HepG2 (cell line): ENCODE measurements around a stretch of chr20.

DNA sequence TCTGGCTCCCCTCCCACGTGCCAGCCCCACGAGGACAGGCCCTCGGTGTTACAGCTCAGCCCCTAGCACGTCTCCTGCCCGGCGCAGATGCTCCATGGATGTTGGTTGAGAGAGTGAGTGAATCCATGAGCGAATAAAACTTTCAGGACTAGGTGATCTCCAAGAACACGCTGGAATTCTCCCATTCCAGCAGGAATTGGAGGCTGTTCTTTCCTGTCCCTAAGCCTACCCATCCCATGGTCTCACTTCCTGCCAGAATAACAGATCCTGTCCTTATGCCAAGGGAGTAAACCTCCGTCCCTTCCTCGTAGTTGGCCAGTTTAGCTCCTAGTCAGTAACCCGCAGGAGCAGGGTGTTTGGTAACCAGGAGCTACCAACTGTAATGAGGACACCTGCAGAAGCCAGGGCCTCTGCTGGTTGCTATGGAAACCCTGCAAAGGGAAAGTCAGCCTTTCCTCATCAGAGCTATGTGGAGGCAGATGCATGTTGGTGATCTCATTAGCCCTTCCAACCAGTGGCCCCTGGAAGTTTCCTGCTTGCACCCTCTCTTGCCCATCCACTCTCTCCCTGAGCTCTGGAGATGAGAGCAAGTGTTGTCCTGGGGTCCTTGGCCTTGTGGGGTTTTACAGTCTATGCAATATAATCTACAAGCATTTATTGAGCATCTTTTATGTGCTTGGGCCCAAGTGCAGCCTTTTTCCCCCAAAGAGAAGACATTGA, 368.2 kb upstream of the SULF2 start:
- RRBS, 2 experiments = no CpG with 5 or more reads among the region's 11 CpGs
CAGE:
- cytosol, long polyA minus RNA = no peak
- cytosol, long polyA plus RNA = no peak
- long polyA plus RNA = no peak
- nucleus, long polyA minus RNA = no peak
- nucleus, long polyA plus RNA = no peak

- RRBS, 2 experiments = no CpG with 5 or more reads among the region's 7 CpGs
CAGE:
- cytosol, long polyA minus RNA = no peak
- cytosol, long polyA plus RNA = no peak
- long polyA plus RNA = no peak
- nucleus, long polyA minus RNA = no peak
- nucleus, long polyA plus RNA = no peak
These were observed 462.5 kb upstream of the SULF2 start for GRCh38 chr20:48247786-48248227.

- RRBS, 2 experiments = no CpG with 5 or more reads among the region's 8 CpGs
CAGE:
- cytosol, long polyA minus RNA = no peak
- cytosol, long polyA plus RNA = no peak
- long polyA plus RNA = no peak
- nucleus, long polyA minus RNA = no peak
- nucleus, long polyA plus RNA = no peak
These were observed 363.8 kb downstream of the PREX1 start for GRCh38 chr20:48463886-48464442.

GRCh38 chr20:48647415-48648195, 180.2 kb downstream of the PREX1 start:
- RRBS, 2 experiments = no CpG with 5 or more reads among the region's 8 CpGs
CAGE:
- cytosol, long polyA minus RNA = no peak
- cytosol, long polyA plus RNA = no peak
- long polyA plus RNA = no peak
- nucleus, long polyA minus RNA = no peak
- nucleus, long polyA plus RNA = no peak

DNA sequence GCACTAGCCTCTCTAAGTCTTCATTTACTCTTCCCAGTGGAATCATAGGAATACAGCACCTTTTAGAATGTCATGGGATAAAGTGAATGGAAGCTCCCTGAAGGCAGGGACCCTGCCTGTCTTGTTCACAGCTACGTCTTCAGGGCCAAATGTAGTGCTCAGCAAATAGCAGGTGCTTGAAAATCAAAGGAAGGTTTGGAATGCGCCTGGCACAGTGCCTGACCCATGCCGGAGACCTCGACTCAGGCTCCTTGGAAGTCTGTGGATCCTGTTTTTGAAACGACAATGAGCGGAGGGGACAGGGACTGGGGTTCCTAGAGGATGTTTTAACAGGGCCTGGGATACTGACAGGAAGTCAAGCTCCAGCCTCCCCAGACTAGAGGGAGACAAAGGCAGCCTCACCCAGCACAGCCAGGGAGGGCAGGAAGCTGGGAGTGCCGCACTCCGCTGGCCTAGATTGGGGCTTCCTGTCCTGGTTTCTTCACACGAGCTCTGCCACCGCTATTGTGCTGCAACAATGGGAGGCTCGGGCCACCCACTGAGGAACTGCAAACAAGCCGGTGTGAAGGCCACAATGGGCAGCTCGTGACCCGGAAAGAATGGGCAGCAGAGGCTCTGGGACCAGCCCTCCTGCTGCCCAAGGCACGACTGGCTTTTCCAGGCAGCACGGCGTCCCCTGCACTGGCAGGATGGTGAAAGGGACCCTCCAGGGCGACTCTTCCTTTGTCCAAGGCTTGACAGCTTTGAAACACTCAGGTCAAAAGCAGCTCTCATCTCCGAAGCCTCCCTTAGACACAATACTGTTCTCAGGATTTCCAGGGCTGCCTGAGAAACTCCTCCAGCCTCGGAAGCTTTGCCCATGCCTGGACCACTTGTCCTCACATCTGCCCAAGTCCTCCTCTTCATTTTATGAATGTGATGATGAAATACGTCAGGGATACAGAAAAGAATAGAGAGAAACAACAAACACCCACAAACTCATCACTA, 76.6 kb downstream of the PREX1 start:
- RRBS, 2 experiments = no CpG with 5 or more reads among the region's 21 CpGs
CAGE:
- cytosol, long polyA minus RNA = no peak
- cytosol, long polyA plus RNA = no peak
- long polyA plus RNA = no peak
- nucleus, long polyA minus RNA = no peak
- nucleus, long polyA plus RNA = no peak

GRCh38 chr20:48920983-48921104, 667 bp upstream of the ARFGEF2 start:
- RRBS, 2 experiments = 4 to 6% methylated on average over 1 of the region's 4 CpGs
CAGE:
- cytosol, long polyA minus RNA = no peak
- cytosol, long polyA plus RNA = no peak
- long polyA plus RNA = no peak
- nucleus, long polyA minus RNA = no peak
- nucleus, long polyA plus RNA = no peak

DNA sequence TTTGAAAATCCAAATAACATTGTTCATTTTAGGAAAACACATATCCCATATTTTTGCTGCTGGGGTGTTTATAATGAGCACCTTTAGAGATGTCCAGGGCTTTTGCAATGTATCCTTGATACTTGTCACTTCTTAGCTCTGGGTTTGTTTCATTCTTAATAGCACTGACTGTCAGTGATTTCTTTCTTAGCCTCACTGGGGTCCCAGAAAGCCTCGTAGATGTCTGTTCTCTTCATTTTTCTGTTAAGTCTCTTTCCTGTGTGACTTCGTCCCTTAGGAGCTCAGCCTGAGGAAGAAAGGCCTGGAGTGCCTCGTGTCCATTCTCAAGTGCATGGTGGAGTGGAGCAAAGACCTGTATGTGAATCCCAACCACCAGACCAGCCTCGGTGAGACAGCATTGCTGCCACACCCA, 53.0 kb downstream of the ARFGEF2 start:
- RRBS, 2 experiments = no CpG with 5 or more reads among the region's 4 CpGs
CAGE:
- cytosol, long polyA minus RNA = no peak
- cytosol, long polyA plus RNA = no peak
- long polyA plus RNA = no peak
- nucleus, long polyA minus RNA = no peak
- nucleus, long polyA plus RNA = no peak

- RRBS, 2 experiments = 100% methylated on average over 2 of the region's 15 CpGs; no CpG with 5 or more reads in 1 of the 2 experiments
CAGE:
- cytosol, long polyA minus RNA = no peak
- cytosol, long polyA plus RNA = no peak
- long polyA plus RNA = no peak
- nucleus, long polyA minus RNA = no peak
- nucleus, long polyA plus RNA = no peak
These were observed 68.2 kb downstream of the CSE1L start for GRCh38 chr20:49114153-49114852.

GRCh38 chr20:49283975-49284142, 6.0 kb upstream of the ZNFX1 start:
CAGE:
- cytosol, long polyA minus RNA = no peak
- cytosol, long polyA plus RNA = no peak
- long polyA plus RNA = no peak
- nucleus, long polyA minus RNA = start-site peak on the plus strand at chr20:49284018-49284022, 17 reads
- nucleus, long polyA plus RNA = no peak

DNA sequence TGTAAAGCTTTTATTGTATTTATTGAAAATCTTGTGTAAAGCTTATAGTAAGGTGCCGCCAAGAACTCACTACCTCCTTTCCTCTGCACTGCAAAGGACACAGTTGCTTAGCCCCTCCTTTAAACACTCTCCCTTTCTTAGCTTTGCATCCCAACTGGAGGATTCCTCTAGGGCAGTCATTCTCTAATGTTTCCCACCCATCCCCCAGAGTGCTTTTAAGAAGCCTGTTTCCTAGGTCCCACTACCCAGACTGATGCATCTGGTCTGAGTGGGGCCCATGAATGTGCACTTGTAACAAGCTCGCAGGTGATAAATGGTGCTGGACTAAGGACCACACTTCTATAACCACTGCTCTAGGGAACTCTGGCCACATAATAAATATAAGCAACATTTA, 55.2 kb downstream of the B4GALT5 start:
- RRBS, 2 experiments = no CpG with 5 or more reads among the region's 2 CpGs
CAGE:
- cytosol, long polyA minus RNA = no peak
- cytosol, long polyA plus RNA = no peak
- long polyA plus RNA = no peak
- nucleus, long polyA minus RNA = no peak
- nucleus, long polyA plus RNA = no peak

DNA sequence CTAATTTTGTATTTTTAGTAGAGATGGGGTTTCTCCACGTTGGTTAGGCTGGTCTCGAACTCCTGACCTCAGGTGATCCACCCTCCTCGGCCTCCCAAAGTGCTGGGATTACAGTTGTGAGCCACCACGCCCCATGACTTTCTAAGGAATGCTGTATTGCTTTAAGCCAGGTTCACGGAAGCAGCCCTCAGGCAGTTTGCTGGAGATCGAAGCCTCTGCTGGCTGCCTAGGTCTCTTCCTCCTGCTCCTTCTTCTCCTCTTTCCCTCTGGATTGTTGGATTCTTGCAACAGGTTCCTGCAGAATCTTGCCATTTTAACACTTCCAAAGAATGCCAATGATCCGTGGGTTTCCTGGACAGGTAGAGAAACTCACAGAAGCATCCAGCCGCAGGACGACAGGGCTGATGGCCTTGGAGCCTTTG, 29.3 kb upstream of the B4GALT5 start:
- RRBS, 2 experiments = no CpG with 5 or more reads among the region's 9 CpGs
CAGE:
- cytosol, long polyA minus RNA = no peak
- cytosol, long polyA plus RNA = no peak
- long polyA plus RNA = no peak
- nucleus, long polyA minus RNA = no peak
- nucleus, long polyA plus RNA = no peak

DNA sequence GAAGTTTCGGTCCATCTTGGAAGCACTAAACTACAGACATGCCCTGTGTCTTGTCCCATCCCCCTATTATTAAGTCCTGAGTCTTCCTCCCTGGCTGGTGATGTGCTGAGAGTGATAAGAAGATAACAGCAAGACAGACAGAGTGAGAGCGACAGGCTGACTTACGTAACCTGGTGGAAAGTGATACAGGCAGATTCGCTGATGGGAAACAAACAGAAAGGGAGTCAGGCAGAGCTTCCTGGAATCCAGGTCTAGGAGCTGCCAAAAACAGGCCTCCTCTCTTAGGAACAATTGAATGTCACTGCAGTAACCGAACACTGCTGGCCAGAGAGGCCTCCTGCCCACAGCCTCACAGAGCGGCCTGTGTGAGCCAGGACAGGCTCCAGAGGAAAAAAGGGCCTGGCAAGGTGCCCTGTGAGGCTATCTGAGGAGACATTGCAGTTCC, 34.1 kb upstream of the B4GALT5 start:
- RRBS, 2 experiments = no CpG with 5 or more reads among the region's 6 CpGs
CAGE:
- cytosol, long polyA minus RNA = no peak
- cytosol, long polyA plus RNA = no peak
- long polyA plus RNA = no peak
- nucleus, long polyA minus RNA = no peak
- nucleus, long polyA plus RNA = no peak

DNA sequence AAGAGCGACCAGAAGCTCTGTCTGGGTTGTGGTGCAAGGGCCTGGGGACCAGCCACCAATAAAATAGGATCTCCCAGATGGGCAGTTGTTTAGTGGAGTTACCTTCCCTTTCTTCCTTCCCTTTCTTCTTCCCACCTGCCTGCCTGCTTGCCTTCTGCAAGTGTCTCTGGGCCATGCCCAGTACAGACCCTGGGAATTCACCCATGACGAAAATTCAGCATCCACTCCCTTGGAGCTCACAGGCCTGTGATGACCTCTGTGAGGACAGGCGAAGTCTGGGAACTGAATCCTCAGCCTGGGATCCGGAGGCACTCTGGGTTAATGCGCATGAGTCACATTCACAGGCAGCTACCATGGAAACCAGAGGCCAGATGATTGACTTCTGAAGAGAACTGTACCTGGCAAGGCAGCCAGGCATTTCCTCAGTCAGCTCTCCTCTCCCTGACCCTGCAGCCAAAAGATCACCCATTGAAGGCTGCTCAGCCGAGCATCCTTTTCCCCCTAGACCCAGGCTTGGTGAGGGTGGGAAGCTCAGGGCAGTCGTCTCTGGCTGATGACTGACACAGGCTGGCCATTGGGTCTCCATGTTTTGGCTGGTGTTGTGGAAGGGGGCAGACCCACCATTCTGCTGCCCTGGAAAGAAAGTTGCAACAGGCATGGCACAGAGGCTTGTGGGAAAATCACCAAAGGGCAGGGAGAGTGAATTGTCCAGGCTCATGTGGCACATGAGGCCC, 41.1 kb downstream of the SLC9A8 start:
- RRBS, 2 experiments = no CpG with 5 or more reads among the region's 7 CpGs
CAGE:
- cytosol, long polyA minus RNA = no peak
- cytosol, long polyA plus RNA = no peak
- long polyA plus RNA = no peak
- nucleus, long polyA minus RNA = no peak
- nucleus, long polyA plus RNA = no peak

GRCh38 chr20:49978801-49979677, 3.7 kb upstream of the SNAI1 start:
- RRBS, 2 experiments = 5 to 10% methylated on average over 2 to 4 of the region's 34 CpGs
CAGE:
- cytosol, long polyA minus RNA = no peak
- cytosol, long polyA plus RNA = no peak
- long polyA plus RNA = no peak
- nucleus, long polyA minus RNA = no peak
- nucleus, long polyA plus RNA = no peak

GRCh38 chr20:50121454-50122312, 8.7 kb upstream of the UBE2V1 start:
- RRBS, 2 experiments = no CpG with 5 or more reads among the region's 7 CpGs
CAGE:
- cytosol, long polyA minus RNA = no peak
- cytosol, long polyA plus RNA = no peak
- long polyA plus RNA = no peak
- nucleus, long polyA minus RNA = no peak
- nucleus, long polyA plus RNA = no peak

- RRBS, 2 experiments = no CpG with 5 or more reads among the region's 4 CpGs
CAGE:
- cytosol, long polyA minus RNA = no peak
- cytosol, long polyA plus RNA = no peak
- long polyA plus RNA = no peak
- nucleus, long polyA minus RNA = no peak
- nucleus, long polyA plus RNA = no peak
These were observed 9.1 kb downstream of the PEDS1 start for GRCh38 chr20:50144420-50144793.

- RRBS, 2 experiments = no CpG with 5 or more reads among the region's 23 CpGs
CAGE:
- cytosol, long polyA minus RNA = no peak
- cytosol, long polyA plus RNA = no peak
- long polyA plus RNA = no peak
- nucleus, long polyA minus RNA = no peak
- nucleus, long polyA plus RNA = no peak
These were observed 6.5 kb downstream of the PEDS1 start for GRCh38 chr20:50146519-50147902.

DNA sequence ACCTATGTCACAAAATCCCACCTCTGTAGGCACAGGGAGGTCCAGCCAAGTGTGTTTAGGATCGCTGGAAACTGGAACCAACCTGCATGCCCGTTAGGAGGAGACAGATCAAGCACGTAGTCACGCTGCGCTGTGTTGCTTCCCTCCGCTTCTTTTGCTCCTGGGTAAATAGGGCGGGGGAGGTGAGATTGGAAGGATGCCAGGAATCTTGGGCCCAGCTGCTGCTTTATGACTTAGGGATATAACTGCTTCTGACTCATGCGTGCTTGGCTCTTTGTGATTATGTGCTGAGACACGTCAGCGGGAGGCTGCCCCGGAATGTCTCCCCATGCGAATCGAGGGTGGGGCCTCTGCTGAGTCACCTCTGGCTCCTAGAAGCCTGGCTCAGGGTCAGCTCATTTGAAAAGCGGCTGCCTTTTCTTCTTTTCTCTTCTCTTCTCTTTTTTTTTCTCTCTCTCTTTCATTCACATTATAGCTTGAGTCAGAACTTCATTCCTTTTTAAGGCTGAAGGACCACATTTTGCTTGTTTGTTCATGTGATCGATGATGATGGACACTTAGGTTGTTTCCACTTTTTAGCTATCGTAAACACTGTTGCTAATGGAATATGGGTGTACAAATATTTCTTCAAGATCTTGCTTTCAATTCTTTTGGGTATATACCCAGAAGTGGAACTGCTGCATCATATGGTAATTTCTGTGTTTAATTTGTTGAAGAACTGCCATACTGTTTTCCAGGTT, 12.6 kb upstream of the PEDS1 start:
- RRBS, 2 experiments = no CpG with 5 or more reads among the region's 16 CpGs
CAGE:
- cytosol, long polyA minus RNA = start-site peak on the plus strand centred at position 382 of the sequence, 42 bp wide, 12 reads
- cytosol, long polyA plus RNA = no peak
- long polyA plus RNA = no peak
- nucleus, long polyA minus RNA = no peak
- nucleus, long polyA plus RNA = no peak

DNA sequence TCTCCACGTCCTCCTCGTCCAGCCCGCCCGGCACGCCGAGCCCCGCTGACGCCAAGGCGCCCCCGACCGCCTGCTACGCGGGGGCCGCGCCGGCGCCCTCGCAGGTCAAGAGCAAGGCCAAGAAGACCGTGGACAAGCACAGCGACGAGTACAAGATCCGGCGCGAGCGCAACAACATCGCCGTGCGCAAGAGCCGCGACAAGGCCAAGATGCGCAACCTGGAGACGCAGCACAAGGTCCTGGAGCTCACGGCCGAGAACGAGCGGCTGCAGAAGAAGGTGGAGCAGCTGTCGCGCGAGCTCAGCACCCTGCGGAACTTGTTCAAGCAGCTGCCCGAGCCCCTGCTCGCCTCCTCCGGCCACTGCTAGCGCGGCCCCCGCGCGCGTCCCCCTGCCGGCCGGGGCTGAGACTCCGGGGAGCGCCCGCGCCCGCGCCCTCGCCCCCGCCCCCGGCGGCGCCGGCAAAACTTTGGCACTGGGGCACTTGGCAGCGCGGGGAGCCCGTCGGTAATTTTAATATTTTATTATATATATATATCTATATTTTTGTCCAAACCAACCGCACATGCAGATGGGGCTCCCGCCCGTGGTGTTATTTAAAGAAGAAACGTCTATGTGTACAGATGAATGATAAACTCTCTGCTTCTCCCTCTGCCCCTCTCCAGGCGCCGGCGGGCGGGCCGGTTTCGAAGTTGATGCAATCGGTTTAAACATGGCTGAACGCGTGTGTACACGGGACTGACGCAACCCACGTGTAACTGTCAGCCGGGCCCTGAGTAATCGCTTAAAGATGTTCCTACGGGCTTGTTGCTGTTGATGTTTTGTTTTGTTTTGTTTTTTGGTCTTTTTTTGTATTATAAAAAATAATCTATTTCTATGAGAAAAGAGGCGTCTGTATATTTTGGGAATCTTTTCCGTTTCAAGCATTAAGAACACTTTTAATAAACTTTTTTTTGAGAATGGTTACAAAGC, 1.4 kb downstream of the CEBPB start:
- RRBS, 2 experiments = 2% methylated on average over 43 to 46 of the region's 88 CpGs
CAGE:
- cytosol, long polyA minus RNA = no peak
- cytosol, long polyA plus RNA = no peak
- long polyA plus RNA = start-site peak on the plus strand centred at position 773 of the sequence, 81 bp wide, 380 and 460 reads in 2 replicates; start-site peak on the plus strand centred at position 905 of the sequence, 43 bp wide, 179 and 220 reads in 2 replicates
- nucleus, long polyA minus RNA = no peak
- nucleus, long polyA plus RNA = no peak

- RRBS, 2 experiments = no CpG with 5 or more reads among the region's 6 CpGs
CAGE:
- cytosol, long polyA minus RNA = no peak
- cytosol, long polyA plus RNA = no peak
- long polyA plus RNA = no peak
- nucleus, long polyA minus RNA = no peak
- nucleus, long polyA plus RNA = no peak
These were observed 49.5 kb downstream of the CEBPB start for GRCh38 chr20:50240190-50240397.